Measurements from ENCODE around the gene CD38.

DNA sequence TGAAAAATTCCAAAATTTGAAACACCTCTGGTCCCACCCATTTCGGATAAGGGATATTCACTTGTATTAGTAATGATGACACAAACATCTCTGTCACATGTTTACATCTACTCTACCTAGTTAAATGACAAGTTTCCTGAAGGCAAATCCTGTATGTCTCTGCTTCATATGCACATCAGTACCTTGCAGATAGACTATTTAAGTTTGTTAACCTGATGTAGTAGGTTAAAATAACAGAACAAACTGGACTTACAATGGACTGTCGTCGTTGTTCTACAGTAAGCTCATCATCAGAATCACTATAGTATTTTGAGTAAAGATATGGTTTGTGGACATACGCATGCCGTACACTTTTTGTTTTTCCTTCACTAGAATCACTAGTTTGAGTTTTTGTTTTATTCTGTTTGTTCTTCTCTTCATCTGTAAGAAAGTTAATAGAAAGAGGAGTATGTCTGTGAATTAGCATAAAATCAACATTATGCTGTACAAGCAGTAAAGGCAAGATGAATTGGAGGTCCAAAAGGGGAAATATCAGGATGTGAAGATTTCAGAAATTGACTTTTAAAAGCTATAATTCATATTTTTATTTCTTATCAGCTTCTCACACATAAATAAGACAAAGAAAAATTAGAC is 16.7 kb downstream of the BOD1L1 start:
- RRBS, result no CpG with 5 or more reads among the region's 5 CpGs

GRCh38 chr4:13918841-13919584 is 291.5 kb upstream of the BOD1L1 start:
- RRBS, result no CpG with 5 or more reads among the region's 9 CpGs

DNA sequence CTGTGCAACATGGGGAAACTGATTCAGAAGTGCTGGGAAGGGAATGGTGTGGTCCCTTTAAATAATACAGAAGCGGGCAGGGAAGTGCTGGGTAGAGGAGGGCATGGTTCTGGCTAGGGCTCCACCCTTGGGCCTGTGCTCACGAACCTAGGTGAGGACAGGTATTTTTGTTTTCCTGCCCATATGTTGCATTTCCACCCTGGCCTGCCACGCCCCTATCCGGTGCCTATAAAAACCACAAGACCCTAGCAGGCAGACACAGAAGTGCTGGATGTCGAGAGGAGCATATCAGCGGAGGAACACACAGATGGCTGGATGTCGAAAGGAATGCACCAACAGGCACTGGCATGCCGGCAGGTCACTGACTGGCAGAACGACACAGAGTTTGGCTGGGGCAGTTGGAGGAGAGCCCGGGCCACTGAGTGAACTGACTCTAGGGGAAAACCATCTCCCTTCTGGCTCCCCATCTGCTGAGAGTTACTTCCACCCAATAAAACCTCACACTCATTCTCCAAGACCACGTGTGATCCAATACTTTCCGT is 316.6 kb upstream of the BOD1L1 start:
- RRBS, result 91% methylated on average over 2 of the region's 12 CpGs

DNA sequence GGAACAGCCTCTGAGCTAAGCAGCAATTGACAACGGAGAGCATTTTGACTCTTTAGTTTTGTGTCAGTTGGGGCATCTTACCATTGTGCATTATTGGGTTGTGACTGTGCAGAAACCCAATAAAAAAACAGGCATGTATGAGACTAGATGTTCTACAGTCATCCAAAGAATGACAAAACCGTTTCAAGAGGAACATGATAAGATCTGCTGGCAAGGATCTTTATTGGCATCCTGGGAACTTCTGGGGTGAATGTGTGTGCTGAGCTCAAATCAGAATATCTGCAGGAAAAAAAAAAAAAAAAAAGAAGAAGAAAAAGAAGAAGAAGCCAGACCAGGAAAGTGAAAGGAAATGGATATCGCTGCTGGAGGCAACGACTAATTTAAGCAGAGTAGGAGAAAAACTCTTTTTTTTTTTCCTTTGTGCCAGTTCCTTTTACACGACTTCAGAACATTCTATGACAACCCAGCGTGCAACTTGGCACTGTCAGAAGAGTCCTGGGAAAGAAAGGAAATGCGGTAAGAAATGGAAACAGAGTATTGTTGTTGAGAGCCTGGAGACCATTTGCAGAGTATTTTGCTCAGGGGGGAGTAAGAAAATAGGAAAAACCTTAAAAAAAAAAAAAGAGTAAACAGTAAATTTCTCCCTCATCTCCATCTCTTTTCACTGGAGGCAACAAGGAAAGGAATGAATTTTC is 484.3 kb upstream of the BOD1L1 start:
- RRBS, result no CpG with 5 or more reads among the region's 7 CpGs

GRCh38 chr4:14359284-14359485 is 643.1 kb upstream of the CPEB2 start:
- RRBS, result no CpG with 5 or more reads among the region's 4 CpGs

DNA sequence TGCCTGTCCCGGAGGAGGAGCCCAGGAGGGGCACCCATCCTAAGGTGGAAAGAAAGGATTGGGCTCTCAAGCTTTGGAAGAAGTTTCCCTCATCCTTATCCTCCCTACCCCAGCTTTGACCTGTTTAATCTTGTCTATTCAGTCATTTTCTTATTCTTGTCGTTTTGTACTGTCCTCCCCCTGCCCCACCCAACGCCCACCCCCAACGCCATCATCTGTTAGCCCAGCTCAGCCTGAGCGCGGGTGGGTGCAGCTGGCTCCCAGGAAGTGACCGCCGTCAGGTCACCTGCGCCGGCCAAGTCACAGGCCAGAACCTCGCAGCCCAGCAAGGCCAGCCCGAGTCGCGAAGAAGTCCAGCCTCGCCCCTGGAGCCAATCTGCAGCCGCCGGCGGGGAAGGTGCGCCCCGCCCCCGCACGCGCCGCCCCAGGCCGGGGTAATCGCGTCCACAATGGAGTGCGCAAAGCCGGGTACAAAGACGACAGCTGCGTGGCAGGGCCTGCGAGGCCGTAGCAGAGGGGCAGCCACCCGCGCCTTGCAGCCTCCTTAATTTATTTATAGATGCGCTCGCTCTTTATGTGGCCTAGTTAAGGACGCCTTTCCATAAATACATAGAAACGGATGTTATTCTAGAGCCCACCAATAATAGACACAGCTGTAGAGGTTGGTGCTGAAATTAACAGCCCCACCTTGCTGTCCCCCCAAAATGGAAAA is 139.5 kb upstream of the CPEB2 start:
- RRBS, result 4% methylated on average over 13 of the region's 39 CpGs

- RRBS, result no CpG with 5 or more reads among the region's 6 CpGs
These were observed 124.9 kb upstream of the CPEB2 start for GRCh38 chr4:14877109-14877990.

DNA sequence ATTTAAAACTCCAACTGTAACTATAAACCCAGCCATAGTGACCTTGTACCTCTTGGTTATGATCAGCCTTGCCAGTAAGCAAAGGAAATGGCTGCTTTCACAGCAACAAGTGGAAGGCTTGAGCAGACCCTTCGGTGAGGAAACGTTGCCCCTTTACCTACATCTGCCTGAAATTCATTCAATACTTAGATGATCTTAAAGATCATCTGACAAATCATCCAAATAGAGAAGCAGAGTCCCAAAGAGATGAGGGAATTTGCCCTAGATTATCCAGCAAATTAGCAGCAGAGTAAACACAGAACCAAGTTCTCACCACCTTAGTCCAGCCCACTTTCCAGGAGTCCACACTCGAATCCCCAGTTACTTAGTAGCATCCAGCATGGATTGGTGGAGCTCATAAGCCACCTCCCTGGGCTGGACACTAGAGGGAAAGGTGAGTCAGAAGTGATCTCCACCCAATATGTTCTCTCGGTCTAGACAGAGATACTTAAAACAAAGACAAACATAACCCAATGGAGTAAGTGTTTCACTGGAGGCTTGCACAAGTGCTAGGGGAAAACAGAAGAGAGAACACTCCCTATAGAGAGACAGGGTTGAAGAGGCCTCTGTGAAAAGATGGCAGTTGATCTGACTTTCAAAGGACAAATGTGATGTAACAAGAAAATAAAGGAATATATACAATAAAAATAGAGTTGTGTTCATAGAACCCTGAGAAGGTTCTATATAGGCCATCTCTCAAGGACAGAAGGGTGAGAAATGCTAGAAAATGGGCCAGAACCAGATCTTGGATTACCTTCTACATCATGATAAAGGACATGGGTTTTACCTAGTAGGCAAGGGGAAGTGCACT is 105.1 kb upstream of the CPEB2 start:
- RRBS, result no CpG with 5 or more reads among the region's 4 CpGs

DNA sequence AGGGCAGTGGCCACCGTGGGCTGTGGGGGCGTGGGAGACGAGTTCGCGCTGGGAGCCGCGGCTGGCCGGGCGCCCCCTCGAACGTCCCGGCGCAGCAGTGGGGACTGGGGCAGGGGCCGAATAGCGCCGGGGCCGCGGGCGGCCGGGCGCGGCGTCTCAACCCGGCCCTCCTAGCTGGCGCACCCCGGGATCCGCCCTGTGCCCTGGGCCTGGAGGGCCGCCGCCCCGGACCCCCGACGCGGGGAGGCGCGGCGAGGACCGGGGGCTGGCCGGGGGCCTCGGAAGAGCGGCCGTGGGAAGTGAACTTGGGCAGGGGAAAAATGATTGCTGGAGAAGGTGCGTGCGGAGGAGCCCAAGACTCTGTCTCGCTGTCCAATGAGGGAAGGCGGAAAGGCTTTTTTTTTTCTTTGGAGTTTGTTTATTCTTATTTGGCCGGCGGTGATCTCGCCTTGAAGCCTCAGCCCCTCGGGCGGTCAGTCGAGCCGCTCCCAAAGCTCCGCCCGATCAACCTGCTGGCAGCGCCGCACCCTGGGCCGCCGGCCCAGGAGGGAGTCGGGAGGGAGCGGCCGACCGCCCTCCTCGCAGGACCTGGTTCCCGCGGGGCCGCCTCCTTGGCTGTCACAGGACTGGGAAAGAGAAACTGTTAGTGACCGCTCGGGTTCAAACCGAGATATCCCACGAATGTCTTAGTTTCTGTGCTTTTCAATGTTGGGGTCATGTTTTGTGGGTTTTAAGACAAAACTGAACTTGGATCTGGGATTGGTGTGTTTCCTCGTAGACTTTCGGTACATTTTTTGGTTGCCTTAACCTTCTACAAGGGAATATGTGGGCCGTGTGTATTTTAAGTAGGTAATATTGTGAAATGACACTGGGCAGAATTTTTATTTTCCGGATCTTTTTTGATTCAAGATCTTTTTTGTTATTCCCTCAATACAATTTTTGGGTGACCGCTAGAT is 2.5 kb downstream of the CPEB2 start:
- RRBS, result under 1% methylated on average over 25 of the region's 75 CpGs

DNA sequence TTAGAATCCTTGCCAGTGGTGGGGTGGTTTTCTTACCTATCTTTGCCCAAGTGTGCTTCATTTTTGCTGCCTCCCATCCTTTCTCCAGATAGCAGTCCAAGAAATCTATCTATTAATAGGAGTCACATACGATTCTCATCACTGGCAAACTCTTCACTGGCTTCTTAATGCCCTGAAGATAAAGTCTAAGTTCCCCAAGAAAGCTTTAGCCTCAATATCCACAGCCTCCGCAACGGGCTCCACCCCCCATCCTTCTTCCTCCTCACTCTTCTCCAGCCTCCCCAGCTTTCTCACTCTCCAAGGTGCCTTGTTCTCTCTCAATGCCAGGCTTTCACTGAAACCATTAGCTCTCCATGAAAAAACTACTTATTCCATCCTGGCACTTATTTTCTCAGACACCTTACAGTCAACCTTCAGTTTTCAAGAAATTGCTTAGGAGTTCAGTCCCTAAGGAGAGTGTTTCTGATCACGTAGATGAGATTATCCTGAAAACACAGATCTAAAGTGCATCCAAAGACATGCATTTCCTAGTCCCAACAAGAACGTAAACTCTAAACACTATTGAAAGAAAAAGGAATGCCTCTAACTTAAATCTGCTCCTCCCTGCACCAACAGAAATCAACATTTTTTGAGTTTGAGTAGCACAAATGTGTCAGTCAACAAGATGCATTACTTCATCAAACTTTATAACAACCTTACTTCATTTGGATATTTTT is 7.8 kb upstream of the C1QTNF7 start:
- RRBS, result no CpG with 5 or more reads among the region's 5 CpGs

- RRBS, result no CpG with 5 or more reads among the region's 5 CpGs
These were observed 14.5 kb upstream of the CC2D2A start for GRCh38 chr4:15455071-15455684.

DNA sequence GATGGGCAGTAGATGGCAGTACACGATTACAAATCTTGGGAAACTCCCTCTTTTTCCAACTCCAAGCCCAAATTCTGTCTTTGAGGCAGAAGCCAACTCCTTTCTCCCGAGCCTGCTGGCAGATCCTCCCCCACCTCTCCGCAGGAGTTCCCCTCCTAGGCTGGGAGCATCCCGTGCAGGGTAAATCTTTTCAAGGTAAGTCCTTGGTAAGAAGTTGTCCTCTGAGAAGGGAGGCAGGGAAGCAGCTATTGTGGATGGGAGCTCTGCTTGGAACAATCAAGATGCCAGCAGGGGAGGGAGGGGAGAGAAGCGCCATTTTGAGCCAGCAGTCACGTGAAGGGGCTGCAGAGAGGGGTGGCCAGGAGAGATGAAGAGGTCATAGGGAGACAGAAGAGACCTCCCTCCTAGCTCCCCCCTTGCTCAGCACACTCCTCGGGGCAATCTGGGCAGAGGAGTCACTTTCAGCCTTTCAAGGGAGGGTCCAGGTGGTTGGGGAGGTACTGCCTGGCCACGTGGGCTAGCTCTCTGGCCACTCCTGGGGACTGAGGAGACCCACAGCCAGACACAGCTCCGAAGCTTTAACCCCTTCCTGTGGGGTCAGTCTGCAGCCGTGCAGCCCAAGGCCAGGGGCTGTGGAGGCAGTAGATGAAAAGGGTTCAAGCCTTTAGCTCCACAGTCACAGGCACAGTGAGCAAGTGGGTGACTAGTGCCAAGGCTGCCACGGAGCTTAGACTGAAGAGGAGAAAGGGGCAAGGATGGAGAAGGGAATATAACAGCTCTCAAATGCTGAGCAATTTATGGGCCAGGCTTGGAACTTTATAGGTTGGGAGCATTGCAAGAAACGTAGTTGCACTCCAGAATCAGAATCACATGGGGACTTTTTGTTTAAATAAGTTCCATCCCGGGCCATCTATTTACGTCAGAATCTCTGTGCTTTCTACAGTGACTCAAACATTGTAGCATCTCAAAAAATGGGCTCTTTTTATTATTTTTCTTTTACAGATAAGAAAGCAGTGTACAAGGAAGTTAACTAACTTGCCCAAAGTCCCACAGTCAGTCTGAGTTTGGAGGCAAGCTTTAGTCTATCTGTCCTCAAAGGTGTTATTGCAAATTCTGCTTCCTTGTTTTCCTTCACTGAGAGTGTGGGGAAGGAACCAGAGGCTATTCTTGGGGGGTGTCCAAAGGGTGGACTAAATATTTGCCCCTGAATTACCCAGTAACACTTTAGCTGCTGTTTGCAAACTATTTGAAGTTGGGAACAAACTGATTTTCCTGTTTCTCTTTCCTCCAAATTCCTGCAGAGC is 9.9 kb downstream of the CC2D2A start:
- RRBS, result no CpG with 5 or more reads among the region's 14 CpGs

GRCh38 chr4:15654608-15655193 is 456 bp downstream of the FBXL5 start:
- RRBS, result 2% methylated on average over 27 of the region's 63 CpGs

- RRBS, result no CpG with 5 or more reads among the region's 4 CpGs
These were observed 21.1 kb upstream of the CD38 start for GRCh38 chr4:15757135-15757391.

GRCh38 chr4:15777897-15778716 is at the start of gene CD38:
CD38 (plus strand) TSS chr4:15778328.
- RRBS, result 1% methylated on average over 23 of the region's 35 CpGs

DNA sequence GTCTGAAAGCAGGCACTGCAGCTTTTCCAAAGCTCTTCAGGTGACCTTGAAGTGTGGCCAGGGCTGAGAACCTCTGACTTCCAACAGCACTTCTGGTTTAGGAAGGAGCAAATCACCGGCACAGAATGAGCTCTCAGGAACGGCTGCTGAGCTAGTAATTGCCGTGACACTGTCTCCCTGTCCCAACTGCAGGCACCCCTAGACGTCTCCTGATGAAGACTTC is 31.3 kb downstream of the CD38 start:
- RRBS, result no CpG with 5 or more reads among the region's 4 CpGs

DNA sequence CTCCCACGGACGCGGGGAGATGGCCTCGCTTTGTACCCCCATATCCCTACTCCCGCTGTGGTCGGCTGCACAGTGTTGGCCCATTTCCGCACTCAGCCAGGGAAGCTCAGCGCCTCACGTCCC is 915 bp downstream of the PROM1 start:
- RRBS, result no CpG with 5 or more reads among the region's 9 CpGs

GRCh38 chr4:16166509-16166958 is 59.7 kb downstream of the TAPT1 start:
- RRBS, result no CpG with 5 or more reads among the region's 8 CpGs

Data from non-pigmented ciliary epithelial cell (primary cell).